Endodermal cell (in vitro differentiated cells): ENCODE results near the gene TENT2.

GRCh38 chr5:78644395-78645262 lies 3.9 kb downstream of the LHFPL2 start:
- PRO-cap = no peak

DNA sequence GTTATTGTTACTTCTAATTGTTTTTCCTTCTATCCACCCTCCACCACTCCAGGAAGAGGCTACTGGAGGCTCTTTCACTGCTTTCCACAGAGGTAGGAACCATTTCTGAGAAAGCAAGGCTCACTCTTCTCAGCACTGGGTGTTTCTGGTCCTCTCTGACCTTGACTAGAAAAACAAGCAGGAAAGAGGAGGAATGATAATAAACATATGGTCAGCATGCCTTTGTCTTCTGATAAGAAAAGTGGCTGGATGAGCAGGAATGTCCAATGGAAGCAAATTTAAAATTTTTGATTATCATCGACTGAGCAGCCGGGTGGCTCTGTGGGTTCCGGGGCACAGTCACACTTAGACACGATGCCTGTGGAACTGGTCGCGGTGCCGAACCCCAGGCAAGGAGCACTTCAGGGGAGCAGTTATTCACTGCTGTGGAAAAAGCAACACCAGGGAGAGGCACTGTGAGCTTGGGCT lies 156.9 kb upstream of the LHFPL2 start:
- PRO-cap = no peak

GRCh38 chr5:79107125-79107541 lies 4.5 kb upstream of the BHMT start:
- PRO-cap = no peak

GRCh38 chr5:79229590-79230155 lies 6.3 kb upstream of the JMY start:
- PRO-cap = no peak

- PRO-cap = bidirectional peak, plus-strand start at chr5:79612441, minus-strand start at chr5:79612234; unidirectional peak, minus-strand start at chr5:79613018
These were observed at the start of gene TENT2 for GRCh38 chr5:79612118-79613402. Gene TENT2, plus strand, starts transcription at chr5:79612441.

DNA sequence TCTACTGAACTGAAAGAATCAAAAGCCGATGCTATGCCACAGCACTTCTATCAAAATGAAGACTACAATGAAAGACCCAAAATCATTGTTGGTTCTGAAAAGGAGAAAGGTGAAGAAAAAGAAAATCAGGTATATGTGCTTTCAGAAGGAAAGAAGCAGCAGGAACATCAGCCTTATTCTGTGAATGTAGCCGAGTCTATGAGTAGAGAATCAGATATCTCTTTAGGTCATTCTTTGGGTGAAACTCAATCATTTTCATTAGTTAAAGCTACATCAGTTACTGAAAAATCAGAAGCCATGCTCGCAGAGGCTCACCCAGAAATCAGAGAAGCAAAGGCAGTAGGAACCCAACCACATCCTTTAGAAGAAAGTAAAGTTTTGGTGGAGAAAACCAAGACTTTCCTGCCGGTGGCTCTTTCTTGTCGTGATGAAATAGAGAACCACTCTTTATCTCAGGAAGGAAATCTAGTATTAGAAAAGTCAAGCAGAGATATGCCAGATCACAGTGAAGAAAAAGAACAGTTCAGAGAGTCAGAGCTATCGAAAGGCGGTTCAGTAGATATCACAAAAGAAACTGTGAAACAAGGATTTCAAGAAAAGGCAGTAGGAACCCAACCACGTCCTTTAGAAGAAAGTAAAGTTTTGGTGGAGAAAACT lies 46.8 kb downstream of the CMYA5 start:
- PRO-cap = no peak

DNA sequence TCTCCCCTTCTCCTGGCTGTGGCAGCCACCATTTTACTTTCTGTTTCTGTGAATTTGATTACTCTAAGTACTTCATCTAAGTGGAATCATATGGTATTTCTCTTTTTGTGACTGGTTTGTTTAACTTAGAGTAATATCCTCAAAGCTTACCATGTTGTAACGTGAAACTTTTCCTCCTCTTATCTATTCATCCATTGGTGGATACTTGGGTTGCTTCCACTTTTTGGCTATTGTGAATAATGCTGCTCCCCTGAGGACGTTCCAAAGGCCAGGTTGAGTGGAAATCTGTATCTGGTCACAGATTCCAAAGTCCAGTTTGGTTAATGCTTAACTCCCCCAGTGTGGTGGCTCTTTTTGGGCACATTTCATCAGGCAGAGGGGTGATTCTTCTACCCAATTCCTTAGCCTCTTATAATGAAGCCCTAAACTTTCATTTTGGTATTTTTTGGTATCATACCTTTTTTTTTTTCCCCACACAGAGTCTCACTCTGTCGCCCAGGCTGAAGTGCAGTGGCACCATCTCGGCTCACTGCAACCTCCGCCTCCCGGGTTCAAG lies 65.3 kb downstream of the CMYA5 start:
- PRO-cap = no peak

- PRO-cap = no peak
These were observed 107.4 kb downstream of the THBS4 start for GRCh38 chr5:80142495-80143084.

DNA sequence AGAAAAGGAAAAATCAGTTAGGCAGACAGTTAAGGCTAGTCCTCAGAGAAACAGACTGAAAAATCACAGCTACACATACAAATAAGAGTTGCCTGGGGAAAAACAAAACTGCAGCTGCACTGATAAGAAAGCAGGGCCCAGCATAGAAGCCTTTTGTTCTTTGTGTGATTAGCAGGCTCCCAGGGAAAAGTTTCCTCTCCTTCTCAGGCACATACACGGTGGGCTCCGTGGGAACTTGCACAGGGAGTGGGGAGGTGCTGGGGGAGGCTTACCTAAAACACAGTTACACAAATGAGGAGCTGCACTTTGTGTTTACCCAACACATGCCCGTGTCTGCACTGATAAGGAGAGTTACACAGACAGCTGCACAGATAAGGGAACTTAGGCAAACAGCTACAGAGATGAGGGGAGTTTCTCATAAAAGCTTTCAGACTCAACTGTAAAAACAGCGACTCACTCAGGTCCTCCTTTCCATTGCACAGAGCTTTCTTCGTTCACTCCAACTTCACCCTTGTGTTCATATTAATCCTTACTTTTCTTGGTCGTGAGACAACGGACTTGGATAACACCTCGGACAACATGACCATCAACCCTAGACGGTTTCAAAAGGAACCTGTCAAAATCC lies 51.0 kb downstream of the SERINC5 start:
- PRO-cap = no peak

DNA sequence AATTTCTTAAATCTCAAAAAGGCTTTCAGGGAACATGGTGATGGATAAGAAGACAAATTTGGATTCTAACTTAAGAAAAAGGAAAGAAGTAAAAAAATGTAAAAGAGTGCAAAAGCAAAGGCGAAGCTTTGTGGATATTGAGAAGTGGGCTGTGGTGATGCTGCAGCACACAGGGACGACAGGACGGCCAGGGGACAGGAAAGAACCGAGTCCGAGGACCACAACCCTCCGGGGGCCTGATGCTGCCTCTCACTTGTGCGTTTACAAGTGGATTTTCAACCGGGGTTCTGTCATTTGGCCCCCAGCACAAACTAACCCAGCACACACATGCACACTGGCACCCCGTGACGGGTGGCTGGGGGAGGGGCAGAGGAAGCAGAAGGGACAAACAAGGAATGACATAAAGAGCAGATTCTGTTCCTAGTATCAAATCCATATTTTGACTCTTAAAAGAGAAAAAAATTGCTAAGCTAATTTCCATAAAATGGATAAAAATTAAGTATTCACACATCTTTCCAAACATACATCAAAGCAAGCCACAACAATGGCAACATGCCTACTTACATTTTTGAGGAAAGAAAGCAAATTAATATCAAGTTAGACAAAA lies 18.3 kb upstream of the ZFYVE16 start:
- PRO-cap = no peak

GRCh38 chr5:80399350-80399988 lies 8.4 kb upstream of the ZFYVE16 start:
- PRO-cap = no peak

GRCh38 chr5:80631408-80632009 lies 22.9 kb upstream of the MSH3 start:
- PRO-cap = no peak

GRCh38 chr5:80641007-80641347 lies 13.5 kb upstream of the MSH3 start:
- PRO-cap = no peak

DNA sequence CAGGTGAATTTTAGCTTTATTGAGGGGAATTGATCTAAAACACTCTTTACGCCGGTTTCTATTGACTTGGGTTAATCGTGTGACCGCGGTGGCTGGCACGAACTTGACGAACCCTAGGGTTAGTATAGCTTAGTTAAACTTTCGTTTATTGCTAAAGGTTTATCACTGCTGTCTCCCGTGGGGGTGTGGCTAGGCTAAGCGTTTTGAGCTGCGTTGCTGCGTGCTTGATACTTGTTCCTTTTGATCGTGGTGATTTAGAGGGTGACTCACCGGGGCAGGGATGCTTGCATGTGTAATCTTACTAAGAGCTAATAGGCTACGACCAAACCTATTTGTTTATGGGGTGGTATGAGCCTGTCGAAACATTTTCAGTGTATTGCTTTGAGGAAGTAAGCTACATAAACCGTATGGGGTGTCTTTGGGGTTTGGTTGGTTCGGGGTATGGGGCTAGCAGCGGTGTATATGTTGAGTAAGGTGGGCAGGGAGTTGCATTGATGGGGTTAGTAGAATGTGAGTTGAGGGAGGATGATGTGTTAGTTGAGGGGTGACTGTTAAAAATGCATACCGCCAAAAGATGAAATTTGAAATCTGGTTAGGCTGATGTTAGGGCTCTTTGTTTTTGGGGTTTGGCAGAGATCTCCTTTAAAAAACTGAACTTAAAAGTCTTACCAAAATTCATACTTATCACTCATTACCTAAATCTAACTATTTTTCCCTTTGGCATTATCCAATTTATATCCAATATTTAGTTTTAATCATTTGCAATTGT lies 2.5 kb upstream of the MSH3 start:
- PRO-cap = no peak

DNA sequence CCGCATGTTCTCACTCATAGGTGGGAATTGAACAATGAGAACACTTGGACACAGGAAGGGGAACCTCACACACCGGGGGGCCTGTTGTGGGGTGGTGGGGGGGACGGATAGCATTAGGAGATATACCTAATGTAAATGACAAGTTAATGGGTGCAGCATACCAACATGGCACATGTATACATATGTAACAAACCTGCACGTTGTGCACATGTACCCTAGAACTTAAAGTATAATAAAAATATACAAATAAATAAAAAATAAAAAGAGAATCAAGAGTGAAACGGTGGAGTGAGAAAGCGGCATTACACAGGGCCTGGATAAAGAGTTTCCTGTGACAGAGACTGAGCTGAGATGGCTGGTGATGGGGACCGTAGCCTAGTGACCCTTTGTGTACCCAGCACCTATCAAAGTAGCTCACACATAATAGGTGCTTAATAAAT lies 44.0 kb upstream of the DHFR start:
- PRO-cap = no peak

- PRO-cap = no peak
These were observed 4.3 kb downstream of the RASGRF2 start for GRCh38 chr5:80964349-80964906.

DNA sequence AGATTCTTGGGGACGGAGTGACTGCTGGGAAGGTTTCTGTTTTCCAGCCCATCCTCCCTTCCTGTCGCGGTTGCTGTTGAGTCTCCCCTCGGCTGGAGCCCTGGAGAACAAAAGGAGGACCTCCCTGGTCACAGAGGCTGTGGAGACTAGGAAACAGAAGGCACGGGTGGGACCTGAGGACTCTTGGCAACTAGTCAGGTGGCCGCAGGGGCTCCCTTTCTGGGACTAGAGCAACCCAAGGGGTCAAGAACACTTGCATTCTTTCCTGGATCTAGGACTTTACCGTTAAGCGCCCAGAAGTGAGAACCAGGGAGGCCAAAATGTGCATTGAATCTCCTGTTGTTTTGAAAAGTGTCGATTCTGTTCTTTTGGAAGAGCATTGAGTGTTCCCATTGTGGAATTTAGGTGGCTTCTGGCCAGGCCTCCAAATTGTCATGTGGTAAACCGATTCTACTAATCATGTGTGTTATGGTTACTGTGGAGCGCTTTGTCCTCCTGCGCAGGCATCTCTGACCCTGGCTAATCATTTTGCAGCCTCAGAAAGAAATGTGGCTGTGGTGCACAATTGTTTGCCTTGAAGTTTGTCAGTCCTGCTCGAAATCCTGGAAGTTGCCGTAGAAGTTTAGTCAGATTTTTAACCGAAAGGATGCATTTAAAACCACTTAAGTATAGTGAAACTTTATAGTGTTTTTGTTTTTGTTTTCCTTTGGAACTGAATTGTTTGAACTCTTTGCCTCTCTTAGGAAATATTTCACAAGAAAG lies 121.2 kb downstream of the RASGRF2 start:
- PRO-cap = no peak

DNA sequence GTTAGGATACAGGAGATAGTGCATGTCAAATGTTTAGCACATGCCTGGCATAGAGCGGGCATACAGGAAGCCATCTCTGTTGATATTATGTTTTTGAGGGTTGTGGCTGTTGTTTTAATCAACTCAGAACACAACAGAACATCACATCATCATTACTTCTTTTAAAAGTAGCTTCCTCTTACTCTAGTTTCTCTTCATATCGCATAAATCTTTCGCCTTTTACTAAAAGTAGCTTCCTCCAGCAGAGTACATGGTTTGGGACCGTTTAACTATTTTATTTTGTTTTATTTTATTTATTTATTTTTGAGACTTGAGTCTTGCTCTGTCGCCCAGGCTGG lies 27.7 kb upstream of the CKMT2 start:
- PRO-cap = unidirectional peak, plus-strand start at position 176 of the sequence

- PRO-cap = no peak
These were observed 20.9 kb upstream of the CKMT2 start for GRCh38 chr5:81212274-81212615.

DNA sequence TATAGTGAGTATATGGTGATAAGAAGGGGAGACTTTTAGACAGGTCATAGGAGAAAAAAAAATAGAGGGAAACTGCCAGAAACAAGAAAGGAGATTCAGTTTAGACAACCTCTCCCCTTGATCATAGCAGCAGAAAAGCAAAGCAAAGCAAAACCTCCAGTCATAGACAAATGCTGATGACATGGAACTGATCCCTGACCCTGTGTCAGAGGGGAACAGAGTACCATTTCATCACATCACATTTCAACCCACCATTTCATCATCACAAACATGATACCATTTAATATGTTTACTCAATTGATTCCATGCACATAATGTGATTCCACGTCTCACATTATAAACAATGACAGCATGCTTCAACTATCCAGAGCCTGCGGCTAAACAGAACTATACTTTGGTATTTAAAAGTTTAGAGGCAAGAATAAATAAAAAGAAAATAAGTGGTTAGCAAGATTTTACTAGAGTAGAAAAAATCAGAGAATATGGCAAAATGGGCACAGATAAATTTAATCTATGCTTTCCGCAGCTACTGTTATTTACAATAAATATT lies 28.8 kb upstream of the ACOT12 start:
- PRO-cap = no peak